Mesenteric fat pad (tissue), 1 donor: ENCODE results near the gene FGF7.

GRCh38 chr15:45253254-45253810 lies 1.3 kb downstream of the SLC28A2 start:
- PRO-cap, result no peak

DNA sequence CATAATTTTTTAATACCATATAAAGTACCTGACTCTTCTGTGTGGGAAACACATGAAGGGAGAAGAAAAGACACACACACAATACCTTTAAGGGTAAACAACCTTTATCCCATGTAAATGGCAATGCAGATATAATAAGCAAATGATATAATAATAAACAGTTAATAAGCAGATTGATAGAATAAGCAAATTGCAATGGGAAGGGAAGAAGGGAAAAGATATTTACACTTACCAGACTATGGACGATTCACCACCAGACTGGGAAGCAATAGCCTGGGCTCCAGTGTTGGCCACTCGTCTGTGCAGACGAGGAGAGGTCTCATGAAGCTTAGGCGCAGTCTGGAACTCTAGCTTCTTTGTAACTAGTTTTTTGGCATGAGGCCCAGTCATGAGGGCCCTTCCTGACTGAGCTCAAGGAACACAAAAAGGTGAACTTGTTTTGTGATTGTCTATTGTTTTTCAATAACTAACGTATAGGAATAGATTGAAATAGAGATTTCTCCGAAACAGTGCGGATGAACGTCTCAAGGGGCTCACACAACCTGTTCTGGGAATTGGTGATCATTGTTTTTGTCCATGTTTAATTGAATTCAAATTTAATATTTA lies 11.2 kb downstream of the C15orf48 start:
- PRO-cap, result no peak

DNA sequence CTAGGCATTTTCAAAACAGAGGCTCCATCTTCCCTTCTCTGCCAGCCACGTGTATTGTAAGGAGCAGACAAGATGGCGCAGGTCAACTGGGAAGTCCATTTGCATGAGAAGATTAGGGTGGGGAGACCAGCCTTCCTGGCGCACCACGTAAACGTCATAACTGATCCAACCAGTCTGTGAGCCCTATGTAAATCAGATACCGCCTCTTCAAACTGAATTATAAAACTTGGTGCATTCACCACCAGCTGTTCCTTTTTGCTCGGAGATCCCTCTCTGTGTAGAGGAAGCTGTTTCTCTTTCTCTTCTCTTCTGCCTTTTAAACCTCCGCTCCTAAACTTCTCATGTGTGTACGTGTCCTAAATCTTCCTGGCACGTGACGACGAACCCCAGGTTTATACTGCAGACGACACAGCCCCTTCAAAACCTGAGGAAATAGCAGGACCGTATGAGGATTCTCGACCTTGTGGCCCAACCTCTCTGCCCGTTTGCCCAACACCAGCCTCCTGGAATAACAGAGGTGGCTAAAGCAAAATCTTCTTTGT lies 26.4 kb upstream of the SLC30A4 start:
- PRO-cap, result no peak

GRCh38 chr15:47293571-47294360 lies 423.5 kb upstream of the SEMA6D start:
- PRO-cap, result no peak

DNA sequence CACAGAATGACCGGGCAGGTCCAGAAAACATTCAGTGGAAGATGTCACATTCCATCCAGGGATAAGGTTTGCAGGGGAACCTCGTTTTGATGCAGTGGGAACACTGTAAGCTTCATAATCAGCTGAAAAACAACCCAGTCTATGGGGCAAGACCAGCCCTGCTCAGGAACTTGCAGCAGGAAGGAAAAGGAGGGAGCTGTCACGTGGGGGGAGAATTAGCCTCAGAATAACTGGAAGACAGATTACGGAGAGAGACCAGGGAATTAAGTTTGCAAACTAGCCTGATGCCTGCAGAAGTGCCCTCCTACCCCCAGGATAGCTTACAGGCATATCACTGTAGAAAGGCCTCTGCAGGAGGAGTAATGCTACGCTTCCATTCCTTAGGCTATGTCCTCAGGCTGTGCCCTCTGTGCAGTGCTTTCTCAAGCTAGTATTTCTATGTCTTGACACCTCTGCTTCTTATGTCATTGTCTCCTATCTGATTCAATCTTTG lies 43.8 kb upstream of the SEMA6D start:
- PRO-cap, result no peak

DNA sequence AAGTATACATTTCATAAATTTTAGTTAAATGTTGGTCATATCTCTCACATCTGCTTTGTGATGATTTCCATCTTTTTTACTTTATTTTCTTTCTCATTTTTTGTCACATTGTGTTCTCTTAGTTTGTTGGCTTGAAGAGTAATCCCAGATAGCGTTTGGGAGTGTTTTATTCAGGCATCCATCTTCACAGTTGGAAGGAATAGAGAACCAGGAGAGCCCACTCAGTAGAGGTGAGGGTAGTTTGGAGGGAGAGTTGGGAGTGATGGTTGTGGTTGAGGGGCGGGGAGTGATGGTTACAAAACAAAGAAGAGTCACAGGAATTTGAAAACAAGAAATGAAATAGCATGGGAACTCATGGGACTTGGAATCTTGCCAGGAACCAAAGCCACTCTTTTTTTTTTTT lies 36.2 kb downstream of the DUT start:
- PRO-cap, result no peak

GRCh38 chr15:48537449-48537930 lies 108.0 kb downstream of the FBN1 start:
- PRO-cap, result no peak

DNA sequence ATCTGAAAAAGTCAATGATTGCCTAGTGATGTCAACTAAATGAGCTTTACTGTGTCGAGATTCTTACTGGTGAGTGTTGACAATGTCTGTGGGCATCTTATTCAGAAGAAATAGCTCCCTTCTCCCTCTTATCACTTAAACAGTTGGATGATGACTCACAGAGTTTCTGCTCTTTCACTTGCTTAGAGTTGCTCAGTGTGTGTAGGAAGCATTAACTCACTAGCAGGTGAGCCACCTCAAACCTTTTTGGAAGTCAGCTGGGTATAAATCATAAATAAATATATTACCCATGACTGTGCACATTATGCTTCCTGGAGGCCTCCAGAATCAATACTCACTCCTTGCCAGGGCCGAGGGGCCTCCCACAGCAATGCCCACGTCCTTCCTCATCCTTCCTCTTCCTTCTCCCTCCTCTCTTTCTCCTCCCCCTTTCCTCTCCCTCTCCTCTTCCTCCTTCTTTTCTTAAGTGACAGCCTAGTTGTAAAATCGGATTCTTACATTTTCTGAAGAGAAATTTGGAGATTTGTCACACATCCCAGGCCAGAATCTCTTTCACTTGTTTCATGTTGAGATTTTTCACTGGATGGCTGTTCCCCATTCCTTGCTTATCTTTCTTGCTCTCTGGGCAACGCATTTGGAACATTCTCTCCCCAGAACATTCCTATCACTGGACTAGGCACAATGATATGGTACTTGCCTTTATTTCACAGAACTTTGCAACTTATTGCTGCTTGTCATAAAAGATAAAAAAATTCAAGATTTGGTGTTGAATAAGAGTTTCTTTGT lies 17.5 kb downstream of the SHC4 start:
- PRO-cap, result no peak

- PRO-cap, result no peak
Observed at GRCh38 chr15:48985083-48985417, 21.3 kb upstream of the SHC4 start.

DNA sequence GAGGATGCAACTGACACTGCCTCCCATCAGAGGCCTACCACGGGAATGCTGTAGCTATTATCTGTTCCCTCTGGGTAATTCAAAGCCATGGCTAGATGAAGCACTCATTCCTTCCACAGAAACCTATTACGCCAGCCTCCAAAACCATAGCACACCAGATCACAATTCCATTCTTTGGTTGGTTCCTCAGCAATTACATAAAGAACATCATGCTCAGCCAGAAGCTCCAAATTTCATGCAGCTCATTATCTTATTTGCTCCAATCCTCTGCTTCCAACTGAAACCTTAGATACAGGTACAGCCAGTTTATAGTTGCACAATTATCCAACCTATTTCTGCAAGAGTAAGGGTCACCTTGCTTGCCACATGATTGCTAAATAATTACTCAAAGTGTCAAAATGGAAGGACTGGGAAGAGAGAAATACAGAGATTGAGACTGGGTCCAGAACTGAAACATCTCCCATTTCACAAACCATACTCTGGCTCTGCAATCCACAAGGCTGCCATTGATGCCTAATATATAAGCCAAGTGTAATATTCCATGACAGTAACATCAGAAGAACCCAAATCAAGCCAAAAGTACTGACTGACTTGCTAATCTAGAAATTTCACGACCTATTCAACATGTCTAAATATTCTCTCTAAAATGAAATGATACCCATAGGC lies 23.4 kb upstream of the SHC4 start:
- PRO-cap, result no peak

- PRO-cap, result no peak
Observed at GRCh38 chr15:49279799-49280200, 109.8 kb downstream of the GALK2 start.

- PRO-cap, result bidirectional peak, plus-strand start at chr15:49423240, minus-strand start at chr15:49423113
Observed at GRCh38 chr15:49423024-49423668, at the start of gene FGF7. FGF7 (plus strand) TSS chr15:49423242.

GRCh38 chr15:49720105-49720477 lies 99.2 kb downstream of the DTWD1 start:
- PRO-cap, result no peak

- PRO-cap, result no peak
Observed at GRCh38 chr15:50182552-50183162, 661 bp downstream of the SLC27A2 start.

DNA sequence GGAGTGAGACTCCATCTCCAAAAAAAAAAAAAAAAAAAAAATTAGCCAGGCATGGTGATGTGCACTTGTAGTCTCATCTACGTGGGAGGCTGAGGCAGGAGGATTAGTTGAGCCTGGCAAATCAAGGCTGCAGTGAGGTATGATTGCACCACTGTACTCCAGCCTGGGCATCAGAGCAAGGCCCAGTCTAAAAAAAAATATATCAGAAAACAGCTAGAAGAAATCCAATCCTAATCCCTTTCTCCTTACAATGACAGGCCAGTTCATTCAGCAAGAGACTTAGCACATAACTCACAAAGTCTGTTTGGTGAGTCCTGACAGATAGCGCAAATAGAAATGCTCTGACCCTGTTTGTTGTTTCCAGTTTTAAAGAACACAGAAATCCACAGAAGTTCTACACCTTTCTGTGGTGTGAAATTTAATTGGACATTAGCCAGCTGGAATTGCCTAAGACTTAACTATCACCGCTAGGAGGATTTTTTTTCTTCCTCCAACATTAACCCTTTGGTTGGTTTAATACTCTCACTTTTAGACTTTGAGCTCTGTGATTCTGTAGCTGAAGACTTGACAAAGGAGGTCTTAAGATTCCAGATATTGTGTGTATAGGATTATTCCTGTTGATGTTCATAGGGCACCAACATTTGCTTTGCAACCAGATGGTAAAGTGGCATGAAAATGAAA lies 30.8 kb downstream of the HDC start:
- PRO-cap, result no peak

- PRO-cap, result no peak
Observed at GRCh38 chr15:50238468-50238778, 27.1 kb downstream of the HDC start.

- PRO-cap, result no peak
Observed at GRCh38 chr15:50249048-50249283, 16.6 kb downstream of the HDC start.

DNA sequence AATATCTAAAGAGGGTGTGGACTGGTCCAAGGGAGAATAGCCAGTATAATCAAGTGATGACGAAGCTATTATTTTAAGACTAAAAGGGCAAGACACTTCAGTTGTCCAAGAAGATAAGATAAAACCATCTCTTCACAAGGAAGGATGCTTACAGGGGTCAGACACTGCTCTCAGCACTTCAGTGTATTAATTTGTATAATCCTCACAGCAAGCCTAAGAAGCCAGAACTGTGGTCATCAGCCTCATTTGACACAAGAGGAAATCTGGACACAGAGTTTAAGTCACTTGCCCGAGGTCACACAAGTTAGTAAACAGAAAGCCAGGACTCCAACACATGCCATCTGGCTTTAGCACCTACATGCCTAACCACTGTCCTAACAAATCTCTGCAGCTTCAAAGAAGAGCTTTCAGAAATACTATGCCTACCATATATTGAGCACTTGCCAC lies 14.6 kb downstream of the HDC start:
- PRO-cap, result no peak

DNA sequence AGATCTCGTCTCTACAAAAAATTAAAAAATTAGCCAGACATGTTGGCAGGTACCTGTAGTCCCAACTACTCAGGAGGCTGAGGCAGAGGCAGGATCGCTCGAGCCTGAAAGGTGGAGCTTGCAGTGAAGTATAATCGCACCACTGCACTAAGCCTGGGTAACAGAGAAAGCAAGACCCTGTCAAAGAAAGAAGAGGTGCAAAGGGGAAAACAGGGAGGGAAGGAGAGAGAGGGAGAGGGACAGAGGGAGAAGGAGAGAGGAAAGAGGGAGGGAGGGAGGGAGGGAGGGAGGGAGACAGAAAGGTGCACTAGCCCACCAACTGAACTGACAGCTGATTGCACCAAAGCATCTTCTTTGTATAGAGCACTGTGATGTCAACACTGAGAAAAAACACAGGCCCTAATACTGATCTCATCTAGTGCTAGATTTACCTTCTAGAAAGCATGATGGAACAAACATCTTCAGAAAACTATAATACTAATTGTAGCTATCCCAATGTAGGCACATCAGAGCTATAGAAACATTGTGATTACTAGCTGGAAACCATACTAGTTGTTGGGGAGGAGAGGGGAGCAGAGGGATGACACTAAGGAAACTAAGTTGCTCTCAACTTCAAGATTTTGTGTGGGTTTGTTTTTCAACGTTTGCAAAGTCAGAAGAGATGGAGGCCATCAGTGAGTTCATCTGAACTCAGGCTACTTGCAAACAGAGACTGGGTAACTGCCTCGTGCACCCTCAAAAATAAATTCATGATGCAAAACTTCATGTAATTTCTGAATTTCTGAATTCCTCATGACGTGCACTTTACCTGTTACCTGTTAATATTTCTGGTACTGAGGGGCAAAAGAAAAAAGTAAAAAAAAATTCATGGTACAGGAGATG lies 3.4 kb downstream of the GABPB1 start:
- PRO-cap, result no peak

DNA sequence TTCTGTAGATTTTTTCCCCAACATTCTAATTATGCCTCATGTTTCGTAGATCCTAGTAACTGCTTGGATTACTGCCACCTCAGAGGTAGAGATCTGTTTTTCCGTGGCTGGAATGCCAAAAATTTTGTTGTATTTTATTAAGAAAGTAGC lies 725 bp upstream of the GABPB1 start:
- PRO-cap, result no peak